Bronchus fibroblast of lung (primary cell): ENCODE results near the genes PPP2R3B, AKAP17A, DHRSX and GYG2.

DNA sequence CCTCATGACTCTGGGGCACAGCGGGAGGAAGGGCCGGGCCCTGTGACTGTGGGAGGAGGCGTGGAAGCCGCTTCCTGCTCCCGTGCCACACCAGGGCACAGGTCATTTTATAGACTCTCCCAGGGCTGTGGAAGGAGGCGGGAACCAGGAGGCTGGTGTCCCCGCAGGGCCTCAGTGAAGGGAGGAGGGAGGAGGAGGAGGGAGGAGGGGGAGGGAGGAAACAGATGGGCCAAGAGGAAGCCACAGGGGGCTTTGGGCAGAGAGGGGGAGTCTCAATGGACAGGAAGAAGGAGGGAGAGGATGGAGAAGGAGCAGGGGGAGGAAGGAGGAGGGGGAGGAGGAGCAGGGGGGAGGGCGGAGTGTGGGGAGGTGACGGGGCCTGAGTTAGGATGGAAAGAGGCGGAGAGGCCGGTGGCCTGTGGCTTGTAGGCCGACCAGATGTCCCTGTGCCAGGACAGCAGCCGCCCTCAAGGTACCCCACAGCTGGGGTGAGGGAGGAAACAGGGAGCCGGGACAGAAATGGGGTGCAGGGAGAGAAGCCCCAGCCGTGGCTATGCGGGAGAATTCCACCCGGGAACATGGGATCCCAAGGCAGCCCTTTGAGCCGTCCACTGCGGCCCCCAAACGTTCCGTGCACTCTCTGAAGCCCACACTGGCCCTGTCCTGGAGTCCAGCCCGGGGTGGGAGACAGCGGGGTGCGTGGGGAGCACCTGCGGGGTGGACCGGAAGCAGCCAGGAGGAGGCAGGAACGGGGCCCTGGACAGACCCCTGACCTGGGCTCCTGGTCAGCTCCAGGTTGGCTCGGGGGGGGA lies 6.1 kb upstream of the PLCXD1 start:
- RAMPAGE, long total RNA = no peak

- RAMPAGE, long total RNA = no peak
Observed at GRCh38 chrX:312727-313303, 5.8 kb downstream of the GTPBP6 start.

DNA sequence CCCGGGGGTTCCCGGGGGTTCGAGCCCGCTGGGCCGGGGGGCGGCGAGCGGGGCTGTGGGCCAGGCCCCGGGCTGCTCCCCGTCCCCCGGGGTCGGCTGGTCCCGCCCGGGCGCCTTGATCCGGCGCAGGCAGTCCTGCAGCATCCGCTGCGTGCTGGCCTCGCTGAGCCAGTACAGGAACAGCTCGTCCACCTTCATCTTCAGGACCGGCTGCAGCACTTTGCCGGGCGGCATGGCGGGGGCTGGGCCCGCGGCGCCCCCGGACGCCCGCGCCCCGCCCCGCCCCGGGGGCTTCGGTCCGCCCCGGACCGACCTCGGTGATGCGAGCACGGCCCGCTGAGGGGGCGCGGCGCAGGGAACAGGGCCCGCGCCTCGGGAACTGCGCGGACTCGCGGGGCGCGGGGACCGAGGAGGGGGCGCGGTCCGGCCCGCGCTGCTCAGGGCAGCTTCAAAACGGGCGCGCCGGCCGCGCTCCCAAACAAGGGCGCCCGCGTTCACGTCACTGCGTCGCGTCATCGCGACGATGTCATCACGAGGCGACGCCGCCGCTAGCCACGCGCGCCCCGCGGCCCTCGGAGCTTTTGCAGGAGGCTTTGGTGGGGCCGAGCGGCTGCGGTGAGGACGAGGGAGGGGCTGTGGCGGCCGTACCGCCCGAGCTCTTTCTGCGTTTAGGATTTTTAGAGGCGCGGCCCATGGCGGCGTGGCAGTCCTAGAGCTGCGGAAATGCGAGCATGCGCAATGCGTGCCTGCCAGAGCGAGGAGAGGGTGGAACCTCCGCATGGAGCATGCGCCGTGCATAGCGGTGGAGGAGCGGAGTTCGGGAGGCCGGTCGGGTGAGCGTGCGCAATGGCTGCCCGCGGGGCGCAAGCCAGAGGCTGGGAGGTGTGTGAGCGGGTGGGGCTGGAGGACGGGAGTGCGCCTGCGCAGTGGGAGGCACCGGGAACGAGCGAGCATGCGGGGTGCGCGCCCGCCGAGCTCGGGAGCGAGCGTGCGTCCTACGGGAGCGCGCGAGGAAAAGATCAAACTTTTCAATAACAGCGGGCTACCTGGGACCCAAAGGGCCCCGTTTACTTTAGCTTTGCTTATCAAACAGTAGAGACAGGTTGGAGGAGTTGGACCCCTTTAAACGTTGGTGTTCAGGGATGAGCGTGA lies at the start of gene PPP2R3B:
TSS of gene PPP2R3B (minus strand) at position 450 of the 1,152 bp plus-strand sequence.
- RAMPAGE, long total RNA = no peak

DNA sequence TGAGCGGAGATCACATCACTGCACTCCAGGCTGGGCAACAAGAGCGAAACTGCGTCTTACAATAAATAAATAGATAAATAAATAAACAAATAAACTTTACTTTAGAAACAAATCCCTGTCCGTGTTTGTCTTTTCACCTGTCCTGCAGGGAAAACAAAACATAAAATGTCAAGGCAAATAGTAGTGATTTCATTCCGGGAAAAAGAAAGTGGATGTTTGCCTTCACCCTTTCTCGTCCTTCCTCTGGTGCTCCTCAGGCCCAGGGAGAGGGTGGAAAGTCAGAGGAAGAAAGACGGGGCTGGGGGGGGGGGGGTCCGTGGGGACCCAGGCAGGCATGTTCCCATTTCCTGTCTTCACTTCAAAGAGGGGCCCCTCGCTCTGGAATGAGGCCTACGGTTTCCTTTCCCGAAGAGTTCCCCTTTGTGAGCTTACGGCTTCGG lies 39.9 kb downstream of the SHOX start:
- RAMPAGE, long total RNA = no peak

GRCh38 chrX:1361761-1362781 lies 25.5 kb downstream of the IL3RA start:
- RAMPAGE, long total RNA = no peak

DNA sequence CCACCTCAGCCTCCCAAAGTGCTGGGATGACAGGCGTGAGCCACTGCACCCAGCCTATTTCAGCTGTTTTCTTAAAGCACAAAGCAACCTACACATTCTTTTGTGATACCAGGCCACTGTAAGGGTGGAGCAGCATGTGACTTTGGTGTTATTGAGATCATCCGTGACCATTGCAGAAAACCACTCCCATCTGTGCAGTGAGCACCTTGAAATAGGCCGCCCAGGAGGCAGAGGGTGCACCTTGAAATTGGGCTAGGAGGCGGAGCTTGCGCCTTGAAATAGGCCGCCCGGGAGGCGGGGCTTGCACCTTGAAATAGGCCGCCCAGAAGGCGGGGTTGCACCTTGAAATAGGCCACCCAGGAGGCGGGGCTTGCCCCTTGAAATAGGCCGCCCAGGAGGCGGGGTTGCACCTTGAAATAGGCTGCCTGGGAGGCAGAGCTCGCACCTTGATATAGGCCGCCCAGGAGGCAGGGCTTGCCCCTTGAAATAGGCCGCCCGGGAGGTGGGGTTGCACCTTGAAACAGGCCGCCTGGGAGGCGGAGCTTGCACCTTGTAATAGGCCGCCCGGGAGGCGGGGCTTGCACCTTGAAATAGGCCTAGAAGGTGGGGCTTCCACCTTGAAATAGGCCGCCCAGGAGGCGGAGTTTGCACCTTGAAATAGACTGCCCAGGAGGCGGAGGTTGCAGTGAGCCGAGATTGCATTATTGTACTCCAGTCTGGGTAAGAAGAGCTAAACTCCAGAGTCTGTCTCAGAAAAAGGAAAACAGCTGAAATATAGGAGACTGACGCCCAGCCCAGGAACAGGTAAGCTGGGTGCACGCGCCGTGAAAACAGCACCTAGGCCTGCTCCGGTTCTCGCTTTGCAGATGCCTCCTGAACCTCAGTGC lies 9.1 kb upstream of the SLC25A6 start:
- RAMPAGE, long total RNA = no peak

DNA sequence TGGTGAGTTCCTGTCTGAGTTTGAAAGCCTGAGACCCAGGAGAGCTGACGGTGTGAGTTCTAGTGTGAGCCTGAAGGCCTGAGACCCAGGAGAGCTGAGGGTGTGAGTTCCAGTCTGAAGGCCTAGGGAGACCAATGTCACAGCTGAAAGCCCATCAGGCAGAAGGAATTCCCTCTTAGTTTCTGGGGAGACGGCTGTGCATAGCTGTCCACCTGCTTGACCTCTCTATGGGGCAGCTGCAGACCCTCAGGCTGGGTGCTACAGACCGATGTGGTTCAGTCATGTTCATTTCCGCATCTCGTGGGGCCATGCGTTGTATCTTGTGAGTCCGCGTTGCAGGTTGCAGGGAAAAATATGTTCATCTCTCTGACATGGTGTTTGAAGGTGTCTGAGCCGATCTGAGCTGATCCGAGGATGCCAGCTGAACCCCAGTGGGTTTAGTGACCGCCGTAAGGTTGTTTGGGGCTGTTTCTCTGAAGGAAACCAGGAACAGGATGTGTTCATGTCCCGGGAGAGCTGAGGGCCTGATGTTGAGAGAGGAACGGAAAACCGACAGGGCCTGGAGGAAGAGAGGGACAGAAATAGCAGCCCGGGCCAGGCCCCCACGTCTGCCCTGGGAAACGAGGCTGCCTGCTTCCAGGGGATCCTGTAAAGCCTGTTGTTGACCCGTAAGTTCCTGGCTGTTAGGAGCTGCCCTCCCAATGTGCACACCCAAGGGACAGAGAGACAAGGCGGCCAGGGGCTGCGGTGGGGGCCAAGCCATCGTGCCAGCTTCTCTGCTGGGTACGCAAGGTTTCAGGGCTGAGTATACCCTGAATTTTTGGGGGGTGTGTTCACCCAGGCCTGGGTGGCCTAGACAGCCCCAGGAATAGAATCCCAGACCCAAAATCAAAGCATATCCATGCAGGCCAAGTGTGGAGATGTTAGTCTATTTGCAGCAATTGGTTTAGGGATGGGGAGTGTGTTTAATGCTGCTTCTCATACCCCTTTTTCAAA lies 9.8 kb upstream of the P2RY8 start:
- RAMPAGE, long total RNA = no peak

DNA sequence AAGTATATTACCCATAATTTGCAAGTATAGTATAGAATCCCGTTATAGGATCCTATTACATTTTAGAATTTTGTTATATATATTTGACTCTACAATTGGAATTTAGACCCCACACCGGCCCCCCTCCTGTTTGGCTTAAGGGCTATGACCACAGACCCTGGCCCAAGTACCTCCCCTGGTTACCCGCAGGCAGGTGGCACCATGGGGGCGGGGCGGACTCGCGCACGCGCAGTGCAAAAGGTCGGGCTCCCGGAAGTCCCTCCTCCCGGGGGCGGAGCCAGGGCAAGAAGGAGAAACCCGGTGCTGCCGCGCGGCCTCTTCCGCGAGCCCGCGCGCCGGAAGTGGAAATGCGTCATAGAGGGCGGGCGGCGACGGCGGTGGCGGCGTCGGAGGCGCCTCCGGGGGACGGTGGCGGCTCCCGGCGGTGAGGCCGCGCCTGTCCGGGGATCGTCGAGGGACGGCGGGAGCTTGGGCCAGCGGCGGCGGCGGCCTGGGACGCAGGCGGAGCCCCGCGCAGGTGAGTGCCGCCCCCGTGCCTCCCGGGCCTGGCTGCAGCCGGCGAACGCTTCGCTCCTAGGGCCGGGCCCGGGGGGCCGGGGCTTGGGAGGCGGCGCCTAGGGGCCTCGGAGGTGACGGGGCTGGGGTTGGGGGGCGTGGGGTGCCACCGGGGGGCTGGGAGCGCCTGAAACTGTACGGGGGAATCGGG lies at the start of gene AKAP17A:
TSS of gene AKAP17A (plus strand) at position 352 of the 706 bp plus-strand sequence.
- RAMPAGE, long total RNA = no peak

GRCh38 chrX:1595111-1595843 lies 3.9 kb downstream of the AKAP17A start:
- RAMPAGE, long total RNA = no peak

DNA sequence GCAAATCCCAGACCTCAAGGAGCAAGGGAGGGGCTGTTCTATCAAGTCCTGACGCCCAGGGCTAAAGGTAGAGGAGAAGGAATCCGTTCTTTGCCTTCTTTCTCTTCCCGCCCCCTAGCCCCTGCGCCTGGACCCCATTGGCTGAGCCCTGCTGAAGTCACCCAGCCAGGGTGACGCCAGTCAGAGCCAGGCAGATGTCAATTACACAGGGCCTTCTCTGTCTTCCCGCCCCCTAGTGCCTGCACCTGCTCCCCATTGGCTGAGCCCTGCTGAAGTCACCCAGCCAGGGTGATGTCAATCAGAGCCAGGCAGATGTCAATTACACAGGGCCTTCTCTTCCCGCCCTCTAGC lies 46.1 kb downstream of the ASMT start:
- RAMPAGE, long total RNA = no peak

DNA sequence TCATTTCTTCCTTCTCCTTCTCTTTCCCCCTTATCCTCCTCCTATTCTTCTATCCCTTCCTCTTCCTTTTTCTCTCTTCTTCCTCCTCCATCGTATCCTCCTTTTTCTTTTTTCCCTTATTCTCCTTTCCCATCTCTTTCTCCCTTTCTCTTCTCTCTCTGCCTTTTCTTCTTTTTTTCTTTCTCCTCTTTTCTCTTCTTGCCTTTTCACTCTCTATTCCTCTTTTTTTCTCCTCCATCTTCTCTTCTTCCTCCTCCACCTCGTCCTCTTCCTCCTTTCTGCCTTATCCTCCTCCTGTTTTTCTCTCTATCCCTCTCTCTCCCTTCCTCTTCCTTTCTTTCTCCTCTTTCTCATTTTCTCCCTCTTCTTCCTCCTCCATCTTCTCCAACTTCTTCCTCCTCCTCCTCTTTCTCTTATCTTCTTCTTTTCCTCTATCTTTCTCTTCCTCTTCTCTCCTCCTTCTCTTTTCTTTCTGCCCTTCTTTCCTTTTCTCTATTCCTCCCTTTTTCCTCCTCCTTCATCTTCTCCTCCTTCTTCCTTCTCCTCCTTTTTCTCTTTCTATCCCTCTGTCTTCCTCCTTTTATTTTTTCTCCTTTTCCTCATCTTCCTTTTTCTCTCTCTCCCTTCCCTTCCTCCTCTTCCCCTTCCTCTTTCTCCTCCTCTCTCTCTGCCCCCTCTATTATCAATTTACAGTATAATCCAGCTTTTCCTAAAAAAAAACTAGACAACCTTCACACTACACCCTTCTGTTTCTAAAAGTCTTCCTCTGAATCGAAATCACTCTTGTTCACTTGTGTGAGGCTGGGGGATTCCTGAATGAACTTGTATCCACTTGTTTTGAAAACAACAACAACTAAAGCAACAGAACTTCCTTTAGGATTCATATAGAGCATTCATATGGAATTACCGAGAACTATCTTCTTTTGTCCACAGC lies 269.0 kb downstream of the DHRSX start:
- RAMPAGE, long total RNA = no peak

- RAMPAGE, long total RNA = no peak
Observed at GRCh38 chrX:2499139-2499615, 1.6 kb downstream of the DHRSX start.

DNA sequence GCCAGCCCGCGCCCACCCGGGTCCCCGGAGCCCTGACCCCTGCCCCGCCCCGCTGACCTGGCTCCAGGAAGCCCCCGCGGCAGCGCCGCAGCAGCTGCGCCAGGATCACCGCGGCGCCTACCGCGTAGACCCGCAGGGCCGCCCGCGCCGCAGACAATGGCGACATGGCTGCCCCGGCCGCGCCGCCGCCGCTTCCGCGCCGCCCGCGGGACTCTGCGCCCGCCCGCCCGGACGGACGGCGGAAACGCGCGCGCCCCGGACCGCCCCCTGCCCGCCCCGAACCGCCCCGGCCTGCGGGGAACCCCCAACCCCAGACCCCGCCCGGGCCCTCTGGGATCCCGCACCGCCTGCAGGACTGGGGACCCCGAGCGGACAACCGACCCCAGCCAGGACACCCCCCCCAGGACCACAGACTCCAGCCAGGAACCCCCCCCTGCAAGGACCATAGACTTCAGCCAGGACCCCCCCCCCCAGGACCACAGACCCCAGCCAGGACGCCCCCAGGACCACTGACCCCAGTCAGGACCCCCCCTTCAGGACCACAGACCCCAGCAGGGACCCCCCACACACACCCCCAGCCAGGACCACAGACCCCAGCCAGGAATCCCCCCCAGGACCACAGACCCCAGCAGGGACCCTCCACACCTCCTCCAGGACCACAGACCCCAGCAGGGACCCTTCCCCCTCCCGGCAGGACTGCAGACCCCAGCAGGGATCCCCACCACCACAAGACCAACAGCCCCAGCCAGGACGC lies at the start of gene DHRSX:
TSS of gene DHRSX (minus strand) at position 217 of the 754 bp plus-strand sequence.
- RAMPAGE, long total RNA = no peak

DNA sequence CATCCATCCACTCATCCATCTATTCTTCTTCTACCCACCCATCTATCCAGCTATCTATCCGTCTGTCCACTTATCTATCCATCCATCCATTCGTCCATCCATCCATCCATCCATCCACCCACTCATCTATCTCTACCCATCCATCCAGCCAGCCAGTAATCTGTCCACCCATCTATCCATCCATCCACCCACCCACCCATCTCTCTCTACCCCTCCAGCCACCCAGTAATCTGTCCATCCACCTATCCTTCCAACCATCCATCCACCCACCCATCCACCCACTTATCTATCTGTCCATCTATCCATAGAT lies 84.3 kb upstream of the CD99 start:
- RAMPAGE, long total RNA = no peak

DNA sequence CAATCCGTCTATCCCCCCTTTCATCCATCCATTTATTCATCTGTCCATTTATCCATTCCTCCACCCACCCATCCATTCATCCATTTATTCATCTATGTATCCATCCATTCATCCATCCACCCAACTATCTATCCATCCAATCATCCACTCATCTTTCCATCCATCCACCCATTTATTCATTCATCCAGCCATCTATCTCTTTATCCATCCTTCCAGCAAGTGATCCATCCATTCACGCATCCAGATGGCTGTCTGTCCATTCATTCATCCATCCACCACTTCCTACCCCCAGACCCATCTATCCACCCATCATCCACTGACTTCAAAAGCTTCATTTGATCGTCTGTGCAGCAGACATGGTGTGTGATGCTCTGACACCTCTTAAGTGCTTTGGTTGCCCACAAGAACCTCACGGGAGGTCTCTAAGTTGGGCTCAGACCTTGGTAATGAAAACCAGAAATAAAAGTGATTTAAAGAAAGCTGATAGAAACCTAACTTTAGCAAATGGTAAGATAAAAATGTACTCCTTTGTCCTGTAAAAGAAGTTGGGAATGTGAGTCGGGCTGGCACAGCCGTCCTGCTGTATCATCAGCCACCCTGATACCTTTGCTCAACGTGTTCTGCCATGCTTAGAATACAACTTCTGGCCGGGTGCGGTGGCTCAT lies 83.8 kb upstream of the CD99 start:
- RAMPAGE, long total RNA = no peak

- RAMPAGE, long total RNA = no peak
Observed at GRCh38 chrX:2654638-2655989, 36.0 kb upstream of the CD99 start.

GRCh38 chrX:2828548-2829462 lies at the start of gene GYG2:
TSS of gene GYG2 (plus strand) at chrX:2828930.
- RAMPAGE, long total RNA = no peak

GRCh38 chrX:2894530-2895360 lies 34.4 kb downstream of the ARSD start:
- RAMPAGE, long total RNA = no peak

DNA sequence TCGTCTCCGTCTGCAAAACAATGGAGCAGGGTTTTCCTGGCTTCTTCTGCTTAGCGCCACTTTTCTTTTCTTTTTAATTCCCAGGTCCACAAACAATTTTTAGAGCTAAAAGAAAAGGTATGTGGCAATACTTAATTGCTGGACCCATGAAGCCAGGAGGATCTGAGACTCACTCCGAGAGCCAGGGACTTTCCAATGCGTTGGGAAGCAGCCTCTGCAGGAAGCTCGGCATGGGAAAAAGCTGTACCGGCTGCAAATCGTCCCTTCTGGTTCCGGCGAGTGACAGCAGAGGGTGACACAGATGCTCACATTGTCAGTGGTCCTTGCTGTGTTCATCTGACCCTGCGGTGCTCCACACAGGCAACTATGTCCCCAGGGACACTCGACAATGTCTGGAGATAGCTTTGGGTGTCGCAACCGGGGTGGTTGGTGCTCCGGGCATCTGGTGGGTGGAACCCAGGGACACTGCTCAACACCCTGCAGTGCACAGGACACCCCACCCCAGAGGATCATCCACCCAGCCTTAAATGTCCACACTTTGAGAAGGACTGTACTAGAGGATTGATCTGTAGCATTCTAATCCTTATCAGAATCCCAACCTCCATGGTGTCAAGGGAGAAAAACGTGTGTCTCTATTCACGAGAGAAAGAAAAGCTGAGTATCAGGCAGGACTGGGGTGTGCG lies 163.9 kb downstream of the PRKX start:
- RAMPAGE, long total RNA = no peak

DNA sequence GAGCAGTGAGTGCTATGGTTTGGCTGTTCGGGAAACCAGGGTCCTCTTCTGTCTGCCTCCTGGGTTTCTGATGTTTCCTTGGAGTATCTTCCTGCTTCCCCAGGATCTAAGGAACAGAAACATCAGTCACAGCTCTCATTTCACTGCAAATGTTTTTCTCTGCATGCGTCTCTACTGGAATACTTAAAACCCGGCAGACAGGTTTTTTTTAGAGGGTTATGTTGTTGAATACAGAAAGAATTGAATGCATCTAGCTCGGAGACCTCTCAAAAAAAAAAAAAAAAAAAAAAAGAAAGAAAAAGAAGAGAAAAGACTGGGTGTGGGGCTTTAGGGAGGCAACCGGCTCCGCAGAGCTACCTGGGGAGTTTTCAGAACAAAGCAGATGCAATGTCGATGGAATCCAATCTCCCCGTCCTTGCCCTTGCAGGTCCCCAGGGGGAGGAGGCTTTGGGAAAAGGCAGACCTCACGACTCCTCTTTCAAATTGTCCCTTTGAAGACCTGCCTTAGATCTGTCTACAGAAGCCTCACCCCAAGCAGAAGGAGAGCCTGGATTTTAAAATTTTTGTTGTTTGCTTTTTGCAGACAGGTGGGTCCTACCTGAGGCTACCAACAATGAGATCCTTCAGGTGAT lies 75.0 kb upstream of the PRKX start:
- RAMPAGE, long total RNA = no peak